Pericardium fibroblast (primary cell): ENCODE measurements around a stretch of chr14.

- RAMPAGE, long total RNA, result no peak
These were observed 12.4 kb downstream of the WDR25 start for GRCh38 chr14:100388630-100389128.

DNA sequence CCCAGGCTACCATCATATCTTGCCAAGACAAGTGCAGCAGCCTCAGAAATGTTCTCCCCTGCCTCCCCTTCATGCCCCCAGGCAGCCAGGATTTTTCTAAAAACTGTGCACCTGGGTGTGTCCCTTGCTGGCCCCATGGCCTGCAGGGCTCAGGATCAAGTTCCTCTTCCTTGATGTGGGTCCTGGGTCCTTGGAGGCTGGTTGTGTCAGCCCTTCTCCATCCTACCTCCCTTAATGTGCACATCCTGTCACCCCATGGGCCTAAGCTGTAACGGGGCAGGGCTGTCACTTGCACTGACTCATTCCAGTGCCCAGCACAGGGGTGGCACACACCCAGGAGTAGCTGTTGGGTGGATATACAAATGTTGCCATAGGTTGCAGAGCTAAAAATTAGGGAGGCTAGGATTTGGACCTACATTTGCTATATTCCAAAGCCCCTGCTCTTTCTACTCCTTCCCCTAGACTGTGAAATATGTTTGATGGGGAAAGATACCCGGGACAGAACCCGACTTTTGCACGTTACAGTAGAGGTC, 48.8 kb downstream of the WDR25 start:
- RAMPAGE, long total RNA, result no peak

DNA sequence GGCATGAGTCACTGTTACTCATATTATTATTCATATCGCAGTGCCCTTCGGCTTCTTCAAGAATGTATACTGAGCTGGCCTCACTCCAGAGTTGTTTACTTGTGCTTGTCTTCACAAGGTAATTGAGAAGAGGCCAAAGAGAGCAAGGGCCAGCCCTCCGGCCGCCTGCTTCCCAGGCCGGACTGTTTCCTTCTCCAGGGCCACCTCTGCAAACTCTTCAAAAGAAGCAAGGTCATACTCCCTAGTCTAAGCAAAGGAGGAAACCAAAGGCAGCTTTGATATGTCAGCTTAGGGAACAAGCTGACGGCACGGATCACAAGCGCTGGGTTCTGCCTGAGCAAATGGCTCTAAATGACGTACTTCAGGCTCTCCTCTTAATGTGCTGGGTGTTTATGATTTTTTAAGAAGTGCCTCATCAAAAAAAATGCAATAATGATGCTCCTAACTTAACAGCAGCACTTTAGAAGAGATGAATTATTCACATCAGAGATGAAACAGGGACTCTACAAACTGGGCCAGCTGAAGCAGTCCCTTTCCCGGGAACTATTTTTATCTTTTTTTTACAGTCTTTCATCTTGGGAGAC, 65.7 kb upstream of the DLK1 start:
- RAMPAGE, long total RNA, result no peak

DNA sequence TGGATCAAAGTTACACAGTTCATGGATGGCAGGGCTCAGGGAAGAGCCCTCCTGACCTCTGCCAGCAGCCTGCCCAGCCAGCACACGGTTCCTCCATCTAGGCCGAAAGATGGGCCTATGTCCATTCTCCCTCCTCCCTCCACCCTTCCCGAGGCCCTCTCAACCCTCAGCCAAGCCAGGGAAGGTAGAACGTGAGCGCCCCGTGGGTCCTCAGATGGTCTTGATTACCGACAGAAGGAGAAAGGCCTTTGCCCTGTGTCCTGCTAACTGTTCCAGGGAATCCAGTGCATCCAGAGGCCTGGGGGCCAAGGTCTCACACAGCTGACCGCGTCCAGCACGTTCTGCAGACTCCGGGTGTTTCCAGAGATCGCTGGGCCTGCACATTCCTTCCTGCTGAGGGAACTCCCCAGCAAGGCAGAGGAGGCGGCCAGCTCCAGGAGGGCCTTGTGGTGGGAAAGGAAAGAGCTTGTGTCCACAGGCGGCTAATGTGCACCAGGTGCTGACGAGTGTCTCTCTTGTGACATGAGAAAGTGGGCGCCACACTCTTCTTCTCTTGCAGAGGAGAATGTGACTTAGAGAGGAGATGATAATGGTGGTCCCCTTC, 47.0 kb upstream of the DLK1 start:
- RAMPAGE, long total RNA, result no peak

- RAMPAGE, long total RNA, result no peak
These were observed 60.7 kb downstream of the RTL1 start for GRCh38 chr14:100842575-100843416.

GRCh38 chr14:100847695-100848273, 55.7 kb downstream of the RTL1 start:
- RAMPAGE, long total RNA, result no peak

DNA sequence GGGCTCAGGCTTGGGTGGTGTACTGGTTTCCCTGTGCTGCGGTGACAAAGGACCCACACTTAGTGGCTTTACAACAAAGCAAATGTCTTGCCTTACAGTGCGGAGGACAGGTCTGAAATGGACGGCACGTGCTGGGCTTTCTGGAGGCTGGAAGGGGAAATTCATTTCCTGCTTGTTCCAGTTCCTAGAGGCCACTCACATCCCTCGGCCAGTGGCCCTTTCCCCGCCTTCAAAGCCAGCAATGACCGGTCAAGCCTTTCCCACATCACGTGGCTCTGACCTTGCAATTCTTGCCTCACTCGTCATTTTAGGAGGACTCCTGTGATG, 298.2 kb upstream of the RTL1 start:
- RAMPAGE, long total RNA, result no peak

GRCh38 chr14:101289007-101289361, 385.5 kb upstream of the RTL1 start:
- RAMPAGE, long total RNA, result no peak

GRCh38 chr14:101359961-101360979, 401.2 kb upstream of the PPP2R5C start:
- RAMPAGE, long total RNA, result no peak

DNA sequence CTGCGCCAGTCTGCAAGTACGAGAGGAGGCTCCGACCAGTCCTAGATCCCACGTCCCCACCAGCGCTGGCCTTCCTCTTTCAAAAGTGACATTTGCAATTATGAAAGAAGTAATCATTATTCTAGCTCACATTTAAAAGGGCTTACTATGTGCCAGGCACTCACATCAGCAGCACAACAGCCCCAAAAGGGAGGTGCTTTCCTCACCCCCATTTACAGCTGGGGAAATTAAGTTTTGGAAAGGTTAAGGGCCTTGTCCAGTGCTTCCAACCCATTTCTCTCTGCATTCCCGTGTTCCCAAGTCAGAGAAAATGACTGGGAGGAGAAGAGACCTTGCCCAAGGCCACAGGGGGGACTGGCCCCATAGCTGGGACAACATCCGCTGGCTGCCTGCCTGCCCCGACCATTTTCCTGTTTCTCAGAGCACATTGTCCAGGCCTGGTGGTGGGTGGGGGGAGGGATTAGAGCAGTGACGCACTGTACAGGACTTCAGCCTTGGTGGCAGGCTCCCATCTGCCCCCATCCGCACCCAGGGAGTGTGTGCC, 172.7 kb upstream of the PPP2R5C start:
- RAMPAGE, long total RNA, result no peak

GRCh38 chr14:101797680-101798275, 36.3 kb downstream of the PPP2R5C start:
- RAMPAGE, long total RNA, result no peak

DNA sequence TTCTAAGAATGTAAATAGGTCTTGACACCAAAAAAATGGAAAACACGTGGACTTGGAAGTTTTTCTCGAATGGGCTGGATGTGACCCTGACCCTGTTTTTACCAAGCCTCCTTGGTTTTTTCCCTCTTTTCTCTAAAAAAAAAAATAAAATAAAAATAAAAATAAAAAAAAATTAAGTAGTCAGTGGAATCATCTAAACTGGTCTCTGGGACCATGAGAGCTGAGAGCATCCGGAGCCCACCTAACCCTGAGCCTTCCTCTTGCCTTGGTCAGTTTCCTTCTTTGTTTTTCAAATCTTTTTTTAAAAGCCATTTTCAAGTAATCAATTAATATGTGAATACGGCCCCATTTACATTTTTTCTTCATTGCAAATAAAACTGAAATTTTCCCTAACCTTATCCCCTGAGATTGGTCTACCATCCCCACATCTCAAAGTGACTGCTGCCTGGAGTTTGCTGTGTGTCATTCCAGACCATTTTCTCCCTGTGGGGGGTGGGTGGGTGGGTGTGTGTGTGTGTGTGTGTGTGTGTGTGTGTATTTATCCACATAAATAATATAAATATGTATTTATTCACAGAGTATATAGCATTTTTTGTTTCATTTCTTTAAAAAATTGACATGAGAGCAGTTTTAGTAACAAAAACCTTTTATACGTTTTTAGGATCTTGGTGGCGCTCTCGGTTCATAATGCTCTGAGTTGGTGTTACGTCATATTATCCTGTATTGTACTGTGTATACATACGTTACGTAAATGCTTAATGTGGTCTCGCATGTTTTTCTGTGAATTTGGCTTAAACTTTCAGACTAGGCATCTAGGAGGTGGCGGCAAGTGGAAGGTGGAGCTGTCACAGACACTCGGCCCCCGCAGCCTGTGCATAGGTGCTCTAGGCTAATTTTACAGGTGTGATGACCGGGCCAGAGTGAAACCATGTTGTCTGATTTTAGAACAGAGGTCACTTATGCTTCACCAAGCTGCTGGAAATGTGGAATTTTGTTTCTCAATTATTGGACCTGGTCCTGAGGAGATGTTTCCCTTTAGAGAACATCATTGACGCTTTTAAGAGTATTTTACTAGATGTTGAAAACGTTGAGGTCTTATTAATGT, 59.8 kb downstream of the PPP2R5C start:
- RAMPAGE, long total RNA, result no peak

DNA sequence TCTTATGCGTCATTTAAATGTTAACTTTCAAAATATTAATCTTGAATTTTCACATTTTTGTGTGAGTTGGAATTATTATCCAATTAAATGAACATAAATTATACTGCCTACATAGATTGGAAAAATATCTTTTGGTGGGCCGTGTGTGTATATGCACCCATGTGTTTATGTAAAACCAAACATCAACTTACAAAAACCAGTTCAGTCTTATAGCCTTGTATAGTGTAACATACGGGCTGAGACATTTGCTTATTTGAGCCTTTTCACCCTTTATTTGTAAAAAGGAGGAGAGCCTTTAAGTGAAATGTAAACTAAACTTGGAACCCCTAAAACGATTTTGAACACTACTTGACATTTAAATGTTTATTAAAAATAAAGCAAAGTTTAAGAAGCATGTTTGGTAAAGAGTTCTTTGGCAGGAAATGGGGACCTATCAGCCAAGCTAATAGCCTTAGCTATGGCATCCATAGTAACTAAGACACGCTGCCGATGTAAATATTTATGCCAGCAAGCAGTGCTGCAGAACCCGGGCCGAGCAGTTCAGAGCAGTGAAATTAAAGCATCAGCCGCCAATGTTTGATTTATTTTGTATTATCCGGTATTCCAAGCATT, 61.4 kb downstream of the PPP2R5C start:
- RAMPAGE, long total RNA, result no peak

DNA sequence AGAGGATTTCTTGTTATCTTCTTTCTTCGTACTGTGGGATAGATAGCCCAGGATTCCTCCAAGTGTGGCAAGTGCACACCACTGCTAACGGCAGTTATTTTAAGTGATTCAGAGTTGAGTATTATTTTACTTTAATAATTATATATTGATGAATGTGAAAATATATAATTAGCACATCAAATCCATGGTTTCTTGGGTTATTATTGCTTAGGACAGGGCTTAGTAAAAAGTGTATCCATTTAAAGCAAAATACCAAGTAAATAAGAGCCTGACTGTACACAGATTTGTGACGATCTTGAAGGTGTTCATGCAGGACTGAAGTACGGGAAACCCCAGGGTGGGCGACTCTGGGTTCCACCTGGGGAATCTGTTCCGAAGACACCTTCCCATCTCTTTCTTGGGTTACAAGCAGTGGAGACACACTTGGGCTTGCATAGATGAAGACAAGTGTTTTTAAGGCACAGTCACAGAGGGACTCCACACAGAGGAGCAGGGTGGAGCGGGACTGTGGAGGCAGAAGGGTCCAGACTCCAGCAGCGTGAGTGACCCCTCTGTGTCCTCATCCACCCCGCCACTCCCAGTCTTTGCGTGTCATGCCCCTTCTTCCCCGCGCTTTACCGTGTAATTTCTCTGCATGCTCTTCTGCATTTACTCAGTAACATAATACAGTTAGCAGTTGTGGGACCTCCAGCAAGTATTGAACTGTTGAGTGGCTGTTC, 70.9 kb downstream of the PPP2R5C start:
- RAMPAGE, long total RNA, result no peak

GRCh38 chr14:102253037-102253739, 51.8 kb downstream of the MOK start:
- RAMPAGE, long total RNA, result no peak

GRCh38 chr14:102379035-102380137, 16.6 kb downstream of the TECPR2 start:
- RAMPAGE, long total RNA, result no peak

GRCh38 chr14:102554591-102555526, 37.6 kb upstream of the RCOR1 start:
- RAMPAGE, long total RNA, result no peak

- RAMPAGE, long total RNA, result no peak
These were observed 27.0 kb upstream of the RCOR1 start for GRCh38 chr14:102565475-102565764.

- RAMPAGE, long total RNA, result no peak
These were observed 55.2 kb upstream of the TRAF3 start for GRCh38 chr14:102721961-102722478.

GRCh38 chr14:102761019-102761700, 16.1 kb upstream of the TRAF3 start:
- RAMPAGE, long total RNA, result no peak